Natural killer cell (primary cell): ENCODE data around the genes ATAD3B and GNB1.

GRCh38 chr1:1471371-1472599 lies at the start of gene ATAD3B:
Gene ATAD3B, plus strand, starts transcription at chr1:1471765.
- PRO-cap, result bidirectional peak, plus-strand start at chr1:1471782, minus-strand start at chr1:1471683; unidirectional peak, minus-strand start at chr1:1472204

DNA sequence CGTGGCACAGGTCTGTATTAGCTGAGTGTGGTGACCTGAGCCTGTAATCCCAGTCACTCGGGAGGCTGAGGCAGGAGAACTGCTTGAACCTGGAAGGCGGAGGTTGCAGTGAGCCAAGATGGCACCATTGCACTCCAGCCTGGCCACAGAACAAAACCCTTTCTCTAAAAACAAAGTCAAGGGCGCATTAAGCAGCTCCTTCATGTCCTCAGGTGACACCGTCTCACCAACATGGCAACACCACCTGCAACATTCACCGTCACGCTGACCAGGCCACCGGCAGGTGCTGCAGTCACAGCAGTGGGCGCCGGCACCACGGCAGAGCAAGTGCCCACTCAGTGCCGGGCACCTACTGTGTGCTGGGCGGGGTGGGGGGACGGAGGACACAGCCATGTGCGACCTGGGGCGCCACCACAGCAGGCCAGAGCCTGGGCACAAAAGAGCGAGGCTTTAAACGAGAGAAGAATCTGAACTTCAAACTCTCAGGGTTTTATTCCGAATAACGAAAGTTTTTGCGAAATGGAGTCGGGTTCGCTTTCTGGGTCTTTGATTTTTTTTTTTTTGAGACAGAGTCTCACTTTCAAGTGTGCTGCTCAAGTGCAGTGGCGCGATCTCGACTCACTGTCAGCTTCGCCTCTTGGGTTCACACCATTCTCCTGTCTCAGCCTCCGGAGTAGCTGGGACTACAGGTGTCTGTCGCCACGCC lies 12.2 kb downstream of the ATAD3B start:
- PRO-cap, result no peak

DNA sequence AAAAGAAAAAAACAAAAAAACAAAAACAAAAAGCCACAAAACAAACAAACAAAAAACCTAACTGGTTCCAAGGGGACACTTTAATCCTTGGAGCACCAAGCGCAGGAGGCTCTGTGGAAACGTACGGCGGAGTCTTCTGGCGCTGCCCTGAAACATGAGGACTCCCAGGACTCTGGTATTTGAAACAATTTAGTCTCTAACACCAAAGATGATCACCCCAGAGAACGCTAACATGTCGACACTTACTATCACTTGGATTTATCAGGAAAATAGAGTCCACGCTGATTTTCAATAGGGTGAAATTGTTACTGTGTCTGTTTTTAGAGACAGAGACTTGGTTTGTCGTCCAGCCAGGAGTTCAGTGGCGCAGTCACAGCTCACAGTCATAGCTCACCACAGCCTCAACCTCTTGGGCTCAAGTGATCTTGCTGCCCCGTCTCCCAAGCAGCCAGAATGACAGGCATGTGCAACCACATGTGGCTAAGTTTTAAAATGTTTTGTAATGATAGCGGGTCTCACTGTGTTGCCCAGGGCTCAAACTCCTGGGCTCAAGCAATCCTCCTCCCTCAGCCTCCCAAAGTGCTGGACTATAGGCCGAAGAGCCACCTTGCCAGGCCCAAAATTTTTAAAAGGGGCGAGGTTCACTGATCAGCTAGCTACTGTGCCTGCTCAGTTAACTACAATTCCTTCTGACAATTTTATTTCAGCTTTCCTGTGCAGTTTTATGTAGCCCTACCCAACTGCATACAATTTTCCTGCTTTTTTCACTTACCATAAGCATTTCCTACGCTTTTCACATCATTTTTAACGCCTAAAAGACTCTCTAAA lies 5.3 kb downstream of the SSU72 start:
- PRO-cap, result no peak

GRCh38 chr1:1646512-1647015 lies 12.2 kb downstream of the CDK11B start:
- PRO-cap, result no peak

DNA sequence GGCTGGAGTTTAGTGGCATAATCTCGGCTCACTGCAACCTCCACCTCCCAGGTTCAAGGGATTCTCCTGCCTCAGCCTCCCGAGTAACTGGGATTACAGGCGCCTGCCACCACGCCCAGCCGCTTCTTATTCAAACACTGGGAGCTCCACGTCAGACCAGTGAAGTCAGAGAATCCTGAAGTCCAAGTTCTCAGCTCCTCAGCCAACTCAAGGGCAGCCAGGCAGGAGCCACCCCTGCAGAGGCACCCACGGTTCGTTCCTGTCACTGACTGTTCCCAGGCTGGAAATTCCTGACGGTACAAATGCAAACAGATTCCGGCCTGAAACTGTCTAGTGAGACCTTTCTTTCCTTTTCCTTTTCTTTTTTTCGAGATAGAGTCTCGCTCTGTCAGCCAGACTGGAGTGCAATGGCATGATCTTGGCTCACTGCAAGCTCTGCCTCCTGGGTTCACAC lies 11.7 kb downstream of the SLC35E2B start:
- PRO-cap, result no peak

DNA sequence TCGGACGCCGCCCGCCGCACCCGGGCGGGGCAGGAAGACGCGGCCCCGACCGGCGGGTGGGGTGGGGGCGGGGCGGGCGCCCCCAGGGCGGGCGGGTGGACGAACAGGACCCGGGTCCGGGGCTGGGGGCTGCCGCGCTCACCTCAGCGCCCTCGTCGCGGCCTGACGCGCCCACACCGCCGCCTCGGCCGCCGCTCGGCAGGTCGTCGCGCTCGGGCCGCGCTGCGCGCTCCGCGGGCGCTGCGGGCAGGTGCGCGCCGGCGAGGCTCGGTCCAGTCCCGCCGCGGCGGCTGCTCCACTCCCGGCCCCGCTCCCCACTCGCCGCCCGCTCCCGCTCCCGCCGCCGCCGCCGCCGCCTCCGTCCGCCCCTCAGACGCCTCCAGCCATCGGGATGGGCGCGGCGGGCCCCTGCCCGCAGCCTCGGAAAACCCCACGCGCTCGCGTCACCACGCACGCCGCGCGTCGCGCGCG lies at the start of gene GNB1:
GNB1 (minus strand) TSS at position 410 of the 471 bp plus-strand sequence.
- PRO-cap, result bidirectional peak, plus-strand start outside the sequence, minus-strand start at position 393 of the sequence

DNA sequence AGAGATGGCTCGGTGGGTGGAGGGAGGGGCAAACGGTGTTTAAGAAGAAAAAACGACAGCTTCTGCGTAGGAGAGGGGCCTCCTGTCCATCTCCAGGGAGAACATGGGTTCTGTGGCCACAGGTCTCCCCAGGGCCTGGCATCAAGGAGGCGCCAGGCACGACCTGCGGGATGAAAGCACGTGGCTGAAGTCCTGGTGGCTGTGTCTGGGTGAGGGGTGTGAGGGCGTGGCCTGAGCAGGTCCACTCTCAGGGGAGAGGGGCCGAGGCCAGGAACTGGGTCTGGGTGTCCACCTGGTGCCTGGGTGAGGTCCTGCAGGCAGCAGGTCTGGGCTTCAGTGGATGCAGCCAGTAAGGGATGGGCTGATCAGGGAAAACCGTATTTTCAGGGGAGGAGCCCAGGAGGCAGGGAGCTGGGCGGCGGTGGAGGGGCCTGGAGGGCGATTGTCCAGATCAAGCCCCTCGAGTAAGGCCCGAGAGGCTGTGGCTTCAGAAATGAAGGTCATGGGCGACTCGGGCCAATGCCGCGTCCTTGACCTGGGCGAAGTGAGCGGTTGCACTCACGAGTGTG lies 821 bp upstream of the PRKCZ start:
- PRO-cap, result no peak

GRCh38 chr1:2052089-2052452 lies 1.9 kb downstream of the PRKCZ start:
- PRO-cap, result no peak

GRCh38 chr1:2081900-2082784 lies 31.9 kb downstream of the PRKCZ start:
- PRO-cap, result no peak

- PRO-cap, result no peak
These were observed 42.0 kb downstream of the PRKCZ start for GRCh38 chr1:2092088-2092681.

DNA sequence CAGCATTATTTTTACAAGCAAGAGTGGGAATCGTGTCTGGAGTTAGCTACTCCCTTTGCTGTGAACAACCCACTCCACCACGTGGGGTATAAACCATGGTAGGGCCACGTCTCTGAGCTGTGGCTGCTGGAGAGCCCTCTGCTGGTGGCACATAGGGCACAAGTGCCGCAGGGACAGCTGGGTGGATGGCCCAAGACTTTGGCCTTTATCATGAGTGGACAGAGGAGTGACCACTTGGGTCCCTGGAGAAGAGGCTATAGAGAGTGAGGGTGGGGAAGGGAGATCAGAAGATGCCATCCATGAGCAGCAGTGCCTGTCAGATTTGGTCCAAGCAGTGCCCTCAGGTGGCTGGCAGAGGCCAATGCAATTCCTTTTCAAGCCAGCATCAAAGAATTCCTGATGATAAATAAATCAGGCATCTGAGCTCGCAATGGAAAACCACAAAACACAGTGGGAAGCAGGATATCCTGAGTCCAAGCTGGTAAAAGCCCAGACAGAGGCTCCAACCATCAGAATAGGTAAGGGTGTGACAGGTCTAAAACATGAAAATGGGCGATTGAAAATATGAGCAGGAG lies 54.7 kb downstream of the FAAP20 start:
- PRO-cap, result no peak

- PRO-cap, result no peak
These were observed 39.6 kb downstream of the FAAP20 start for GRCh38 chr1:2154799-2155642.

- PRO-cap, result bidirectional peak, plus-strand start at chr1:2199354, minus-strand start at chr1:2199178
These were observed 4.3 kb upstream of the FAAP20 start for GRCh38 chr1:2198561-2199612.

DNA sequence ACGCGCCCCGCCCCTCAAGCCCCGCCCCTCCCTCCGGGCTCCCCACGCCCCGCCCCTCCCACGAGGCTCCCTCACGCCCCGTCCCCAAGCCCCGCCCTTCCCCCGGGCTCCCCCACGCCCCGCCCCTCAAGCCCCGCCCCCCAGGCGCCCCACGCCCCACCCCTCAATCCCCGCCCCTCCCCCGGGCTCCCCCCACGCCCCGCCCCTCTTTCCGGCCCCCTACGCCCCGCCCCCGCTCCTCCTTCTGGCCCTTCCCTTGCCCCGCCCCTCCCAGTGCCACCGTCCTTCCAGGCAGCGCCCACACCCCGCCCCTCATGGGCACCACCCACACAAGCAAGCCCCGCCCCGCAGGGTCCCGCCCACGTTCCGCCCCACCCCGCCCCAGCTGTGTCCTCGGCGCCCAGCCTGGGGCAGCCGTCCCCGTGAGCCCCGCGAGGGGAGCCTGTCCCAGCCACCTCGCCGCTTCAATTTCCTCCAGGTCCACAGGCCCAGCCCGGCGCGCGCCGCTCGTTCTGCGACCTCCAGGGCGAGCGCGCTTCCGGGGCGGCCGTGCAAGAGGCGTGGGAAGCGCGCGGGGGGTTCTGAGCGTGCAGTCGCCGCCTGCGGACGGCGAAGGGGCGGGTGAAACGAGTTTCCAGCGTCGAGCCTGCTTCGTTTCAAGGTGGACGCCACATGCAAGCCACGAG lies 10.5 kb upstream of the FAAP20 start:
- PRO-cap, result bidirectional peak, plus-strand start at position 467 of the sequence, minus-strand start at position 484 of the sequence

DNA sequence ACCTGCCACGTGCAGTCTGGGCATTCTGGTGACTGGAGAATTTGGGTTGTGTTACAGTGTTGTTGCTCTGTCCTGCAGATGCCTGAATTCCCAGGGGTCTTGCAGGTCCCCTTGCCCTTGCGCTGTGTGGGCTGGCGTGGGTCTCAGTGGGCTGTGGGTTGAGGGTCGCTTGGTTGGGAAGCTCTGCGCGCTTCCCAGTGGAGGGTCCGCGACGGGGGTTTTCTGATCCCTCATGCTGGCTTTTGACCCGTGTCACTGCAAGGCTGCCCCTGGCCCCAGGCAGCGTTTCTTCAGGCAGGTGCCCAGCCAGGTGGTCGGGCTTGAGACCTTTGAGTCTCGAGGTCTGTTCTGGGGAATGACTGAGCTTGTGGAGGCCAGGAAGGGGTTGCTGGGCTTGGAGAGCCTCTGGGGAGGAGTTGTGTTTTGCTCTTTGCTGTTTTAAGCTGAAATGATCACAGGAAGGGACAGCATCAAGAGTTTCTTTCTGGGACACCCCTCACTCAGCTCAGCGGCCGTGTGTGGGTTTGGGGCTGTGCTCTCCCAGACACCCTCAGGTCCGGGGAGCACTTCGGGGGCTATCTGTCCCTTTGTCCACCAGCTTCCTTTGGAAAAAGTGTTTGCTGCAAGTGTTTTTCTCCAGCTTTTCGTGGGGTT lies 5.4 kb downstream of the SKI start:
- PRO-cap, result no peak

GRCh38 chr1:2250436-2251242 lies 22.5 kb downstream of the SKI start:
- PRO-cap, result no peak

- PRO-cap, result no peak
These were observed 50.9 kb downstream of the SKI start for GRCh38 chr1:2278778-2279700.

DNA sequence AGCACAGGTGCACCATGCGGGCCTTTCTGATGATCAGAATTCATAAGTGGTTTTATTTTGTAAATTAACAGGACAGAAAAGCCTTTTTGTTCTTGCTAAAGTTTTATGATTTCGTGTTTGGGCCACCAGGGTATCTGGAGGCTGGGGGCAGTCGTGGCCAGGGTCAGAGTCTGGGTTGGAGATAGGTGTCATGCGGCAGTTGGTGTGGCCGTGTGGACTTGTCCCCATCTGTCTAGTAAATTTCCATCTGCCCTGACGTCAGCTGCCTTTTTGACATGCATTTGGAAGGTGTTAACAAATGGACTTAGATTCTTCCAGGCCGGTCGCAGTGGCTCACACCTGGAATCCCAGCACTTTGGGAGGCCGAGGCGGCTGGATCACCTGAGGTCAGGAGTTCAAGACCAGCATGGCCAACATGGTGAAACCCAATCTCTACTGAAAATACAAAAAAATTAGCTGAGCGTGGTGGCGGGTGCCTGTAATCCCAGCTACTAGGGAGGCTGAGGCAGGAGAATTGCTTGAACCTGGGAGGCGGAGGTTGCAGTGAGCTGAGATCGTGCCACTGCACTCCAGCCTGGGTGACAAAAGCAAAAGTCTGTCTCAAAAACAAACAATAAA lies 56.9 kb downstream of the SKI start:
- PRO-cap, result no peak

DNA sequence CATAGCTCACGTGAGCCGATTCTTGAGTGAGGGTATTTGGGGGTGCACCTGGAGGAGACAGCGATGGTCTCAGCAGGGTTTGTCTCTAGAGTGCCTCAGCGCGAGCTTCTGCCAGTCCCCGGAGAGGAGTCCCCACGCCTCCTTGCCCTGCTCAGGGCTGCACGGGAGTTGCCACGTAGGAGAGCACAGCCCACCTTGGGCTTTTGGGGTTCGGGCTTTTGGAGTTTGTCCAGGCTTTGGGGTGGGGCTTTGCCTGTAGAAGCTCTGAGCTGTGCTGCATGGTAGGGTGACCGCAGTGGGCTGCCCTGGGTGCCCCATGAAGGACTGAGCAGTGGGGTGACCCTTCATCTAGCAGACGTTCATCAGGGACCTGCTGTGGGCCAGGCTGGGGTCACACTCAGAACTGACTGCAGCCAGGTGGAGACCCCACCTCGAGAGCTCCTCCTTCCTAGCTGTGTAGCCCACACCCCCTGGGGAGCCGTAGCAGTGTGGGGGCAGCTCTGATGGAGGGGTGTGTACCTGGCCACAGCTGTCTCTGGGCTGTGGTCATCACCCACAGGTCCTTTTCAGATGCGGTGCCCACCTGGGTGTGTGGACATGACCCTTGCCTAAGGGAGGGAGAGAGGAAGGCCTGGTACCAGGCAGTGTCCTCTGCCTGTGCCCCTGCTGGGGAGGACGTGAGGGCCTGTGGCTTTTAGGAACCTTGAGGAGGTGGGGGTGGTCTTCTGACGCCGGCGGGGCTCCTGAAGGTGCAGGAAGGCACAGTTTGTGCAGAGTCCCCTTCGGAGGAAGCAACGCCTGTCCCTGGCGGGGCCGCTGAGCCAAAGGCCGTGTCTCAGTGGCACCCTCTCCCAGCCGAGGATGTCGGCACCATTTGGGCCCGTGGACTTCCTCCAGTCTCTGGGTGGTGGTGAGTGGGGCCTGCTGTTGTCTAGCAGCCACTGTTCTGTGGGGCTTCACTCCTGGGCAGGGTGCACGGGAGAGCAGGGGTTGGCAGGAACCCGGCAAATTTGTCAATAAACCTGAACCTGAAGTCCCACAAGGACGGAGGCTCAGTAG lies 64.3 kb downstream of the SKI start:
- PRO-cap, result no peak

GRCh38 chr1:2304786-2305590 lies 76.9 kb downstream of the SKI start:
- PRO-cap, result bidirectional peak, plus-strand start at chr1:2305408, minus-strand start at chr1:2305192